Measurements from ENCODE around the gene EFCAB9.

DNA sequence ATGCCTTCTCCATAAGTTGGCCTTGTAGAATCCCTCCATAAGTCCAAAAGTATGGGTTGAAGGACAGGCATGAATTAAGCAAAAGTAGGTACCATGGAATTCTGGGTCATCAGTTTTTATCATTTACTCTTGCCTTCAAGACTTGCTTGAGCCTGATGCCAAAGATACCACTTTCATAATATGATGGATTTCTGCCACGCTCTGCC lies 16.3 kb upstream of the FOXI1 start:
- PRO-cap, result no peak

GRCh38 chr5:170277658-170278347 lies 19.8 kb downstream of the LCP2 start:
- PRO-cap, result no peak

GRCh38 chr5:170288757-170289401 lies 8.7 kb downstream of the LCP2 start:
- PRO-cap, result no peak

- PRO-cap, result no peak
Observed at GRCh38 chr5:170330190-170330434, 32.5 kb upstream of the LCP2 start.

DNA sequence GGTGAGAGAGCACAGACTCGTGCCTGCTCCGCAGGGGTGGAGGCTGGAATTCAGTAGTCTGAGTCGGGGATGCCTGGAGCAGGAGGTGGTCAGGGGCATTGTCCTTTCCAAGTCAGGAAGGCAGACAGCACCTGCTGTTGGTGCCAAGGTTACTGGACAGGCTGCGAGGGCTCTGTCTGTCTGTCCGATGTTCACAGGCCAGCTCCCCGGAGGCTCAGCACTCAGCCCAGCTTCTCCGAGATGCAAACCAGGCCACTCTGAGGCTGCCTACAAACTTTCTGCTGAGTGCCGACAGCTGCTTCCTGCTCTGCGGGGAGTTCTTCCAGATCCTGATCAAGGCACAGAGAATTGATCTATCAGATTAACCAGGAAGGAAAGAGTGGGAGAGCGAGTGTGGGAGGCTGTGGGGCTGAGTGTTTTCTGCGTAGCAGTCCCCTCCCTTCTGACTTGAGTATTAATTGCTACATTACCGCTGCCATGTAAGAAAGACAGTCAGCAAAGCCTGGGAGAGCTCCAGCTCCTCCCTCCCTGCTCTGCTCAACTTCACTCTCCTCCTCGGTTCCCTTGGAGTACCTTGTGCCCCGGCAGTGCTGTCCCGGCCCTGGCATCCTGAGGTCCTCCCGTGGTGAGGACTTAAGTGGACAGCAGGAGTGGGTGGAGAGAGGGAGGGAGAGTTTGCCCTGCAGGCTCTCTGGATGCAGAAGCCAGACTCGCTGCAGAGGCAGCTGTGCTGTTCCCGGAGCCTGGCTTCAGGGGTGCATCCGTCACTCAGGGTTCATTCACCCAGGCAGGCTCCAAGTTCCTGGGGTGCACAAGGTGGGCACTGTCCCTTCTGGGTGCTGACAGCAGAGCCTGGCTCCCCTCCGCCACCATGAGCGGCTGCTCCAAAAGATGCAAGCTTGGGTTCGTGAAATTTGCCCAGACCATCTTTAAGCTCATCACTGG lies 35.9 kb downstream of the KCNMB1 start:
- PRO-cap, result bidirectional peak, plus-strand start at position 482 of the sequence, minus-strand start at position 259 of the sequence

DNA sequence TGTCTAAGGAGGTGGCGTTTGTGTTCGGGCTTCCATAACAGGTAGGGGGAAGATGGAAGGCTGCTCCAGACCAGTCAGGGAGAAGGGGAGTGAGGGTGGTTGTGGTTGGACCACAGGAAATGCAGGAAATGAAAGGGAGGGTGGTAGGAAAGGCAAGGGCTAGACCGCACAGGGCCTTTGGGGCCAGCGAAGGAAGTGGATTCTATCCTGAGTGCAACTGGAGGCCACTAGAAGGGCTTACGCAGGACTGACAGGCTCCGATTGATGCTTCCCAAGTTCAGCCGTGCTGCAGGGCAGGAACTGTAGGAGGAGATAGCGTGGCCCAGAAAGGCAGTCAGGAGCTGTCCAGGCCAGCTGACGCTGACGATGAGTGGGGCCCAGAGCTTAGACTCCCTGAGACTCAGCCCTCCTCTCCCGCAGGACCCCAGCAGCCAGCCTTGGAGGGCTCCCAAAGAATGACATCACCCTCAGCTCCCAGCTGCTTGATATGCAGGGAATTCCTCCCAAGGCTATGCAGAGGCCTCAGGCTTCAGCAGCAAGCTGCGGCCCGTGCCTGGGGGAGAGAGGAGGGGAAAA lies 48.8 kb downstream of the KCNIP1 start:
- PRO-cap, result no peak

DNA sequence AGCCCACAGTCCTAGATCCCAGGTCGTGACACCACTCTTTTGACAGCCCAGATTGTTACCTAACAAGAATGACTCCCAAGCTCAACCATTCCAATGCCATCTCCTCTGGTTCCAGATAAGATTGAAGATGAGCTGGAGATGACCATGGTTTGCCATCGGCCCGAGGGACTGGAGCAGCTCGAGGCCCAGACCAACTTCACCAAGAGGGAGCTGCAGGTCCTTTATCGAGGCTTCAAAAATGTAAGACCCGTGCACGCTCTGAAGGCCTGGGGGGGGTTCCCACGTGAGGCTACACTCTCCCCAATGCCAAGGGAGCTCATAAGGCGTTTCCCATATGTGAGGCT lies 64.9 kb upstream of the GABRP start:
- PRO-cap, result no peak

GRCh38 chr5:171520128-171520680 lies 100.8 kb downstream of the FGF18 start:
- PRO-cap, result no peak

- PRO-cap, result no peak
Observed at GRCh38 chr5:172103923-172104537, 84.0 kb downstream of the STK10 start.

DNA sequence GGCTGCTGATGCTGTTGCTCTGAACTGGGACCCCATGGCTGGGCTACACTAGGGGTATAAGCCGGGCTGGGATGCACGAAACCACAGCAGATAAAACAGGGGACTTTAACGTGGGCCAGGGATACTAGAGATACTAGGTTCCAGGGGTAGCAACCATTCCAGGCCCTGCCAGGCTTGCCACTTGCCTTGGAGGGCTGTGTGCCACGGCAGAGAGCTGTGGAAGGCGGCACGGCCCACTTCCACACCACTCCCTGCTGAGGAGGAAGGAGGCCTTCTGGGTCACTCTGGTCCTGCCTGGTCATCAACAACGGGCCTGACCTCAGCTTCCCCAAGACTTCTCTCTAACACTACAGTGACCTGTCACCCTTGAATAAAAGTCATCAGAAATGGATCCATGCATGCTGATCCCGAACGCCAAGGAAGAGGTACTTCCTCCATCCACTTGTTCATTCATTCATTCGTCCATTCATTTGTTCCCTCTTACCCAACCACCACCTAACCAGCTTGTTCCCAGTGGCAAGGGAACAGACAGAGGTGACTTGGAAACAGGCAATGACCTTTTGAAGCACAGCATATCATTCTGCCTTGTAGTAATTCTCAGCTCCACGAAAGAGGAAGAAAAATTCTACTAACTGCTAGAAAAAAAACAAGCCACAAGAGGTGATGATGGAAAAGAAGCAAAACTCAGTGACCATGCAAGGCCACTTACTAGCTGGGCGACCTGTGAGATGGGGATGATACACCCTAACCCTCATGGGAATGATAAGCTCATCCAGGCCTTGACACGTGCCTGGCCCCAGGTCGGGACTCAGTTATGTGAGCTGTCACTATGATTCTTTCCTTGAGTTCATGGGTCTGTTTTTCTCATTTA lies 58.7 kb downstream of the STK10 start:
- PRO-cap, result no peak

GRCh38 chr5:172147576-172148374 lies 40.2 kb downstream of the STK10 start:
- PRO-cap, result no peak

GRCh38 chr5:172153823-172154341 lies 34.1 kb downstream of the STK10 start:
- PRO-cap, result no peak

- PRO-cap, result no peak
Observed at GRCh38 chr5:172180845-172181408, 7.1 kb downstream of the STK10 start.

GRCh38 chr5:172194007-172194360 lies at the start of gene EFCAB9:
Gene EFCAB9, plus strand, starts transcription at chr5:172194172.
- PRO-cap, result no peak

DNA sequence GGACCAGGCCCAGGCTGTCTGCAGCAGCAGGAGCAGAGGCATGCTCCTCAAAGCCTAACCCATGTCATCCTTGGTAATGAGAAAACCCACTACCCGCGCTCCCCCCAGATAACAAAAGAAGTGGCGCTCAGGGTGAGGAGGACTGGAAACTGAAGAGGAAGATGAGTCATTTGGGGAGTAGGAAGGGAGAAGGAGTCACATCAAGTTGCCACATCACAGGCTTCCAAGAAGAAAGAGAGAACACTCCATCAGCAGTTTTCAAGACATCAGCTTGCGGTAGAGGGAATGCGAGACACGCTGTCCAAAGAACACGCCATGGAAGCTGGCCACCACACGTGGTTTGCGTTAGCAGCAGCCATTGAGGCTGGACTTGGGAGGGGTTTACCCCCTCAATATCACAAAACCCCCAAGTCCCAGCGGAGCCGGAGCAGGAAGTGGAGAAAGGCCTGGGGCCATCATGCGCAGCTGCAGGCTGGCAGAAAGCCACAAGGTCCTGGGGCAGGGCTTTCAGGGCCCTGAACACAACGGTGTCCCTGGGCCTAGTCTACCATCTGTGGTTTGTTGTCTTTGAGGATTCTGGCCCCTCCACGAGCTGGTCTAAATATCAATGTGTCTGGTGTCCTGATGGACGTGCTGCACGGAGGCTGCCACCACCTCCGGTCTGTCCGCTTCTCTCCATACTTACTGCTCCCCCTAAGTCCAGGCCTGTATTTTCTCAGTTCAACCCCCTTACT lies 41.4 kb downstream of the SH3PXD2B start:
- PRO-cap, result unidirectional peak, plus-strand start at position 170 of the sequence

GRCh38 chr5:172646731-172647354 lies 5.8 kb downstream of the NEURL1B start:
- PRO-cap, result no peak

GRCh38 chr5:172697250-172698034 lies 56.4 kb downstream of the NEURL1B start:
- PRO-cap, result unidirectional peak, minus-strand start at chr5:172697586

GRCh38 chr5:172731379-172732156 lies 39.4 kb downstream of the DUSP1 start:
- PRO-cap, result no peak

GRCh38 chr5:172749658-172750493 lies 21.1 kb downstream of the DUSP1 start:
- PRO-cap, result no peak

DNA sequence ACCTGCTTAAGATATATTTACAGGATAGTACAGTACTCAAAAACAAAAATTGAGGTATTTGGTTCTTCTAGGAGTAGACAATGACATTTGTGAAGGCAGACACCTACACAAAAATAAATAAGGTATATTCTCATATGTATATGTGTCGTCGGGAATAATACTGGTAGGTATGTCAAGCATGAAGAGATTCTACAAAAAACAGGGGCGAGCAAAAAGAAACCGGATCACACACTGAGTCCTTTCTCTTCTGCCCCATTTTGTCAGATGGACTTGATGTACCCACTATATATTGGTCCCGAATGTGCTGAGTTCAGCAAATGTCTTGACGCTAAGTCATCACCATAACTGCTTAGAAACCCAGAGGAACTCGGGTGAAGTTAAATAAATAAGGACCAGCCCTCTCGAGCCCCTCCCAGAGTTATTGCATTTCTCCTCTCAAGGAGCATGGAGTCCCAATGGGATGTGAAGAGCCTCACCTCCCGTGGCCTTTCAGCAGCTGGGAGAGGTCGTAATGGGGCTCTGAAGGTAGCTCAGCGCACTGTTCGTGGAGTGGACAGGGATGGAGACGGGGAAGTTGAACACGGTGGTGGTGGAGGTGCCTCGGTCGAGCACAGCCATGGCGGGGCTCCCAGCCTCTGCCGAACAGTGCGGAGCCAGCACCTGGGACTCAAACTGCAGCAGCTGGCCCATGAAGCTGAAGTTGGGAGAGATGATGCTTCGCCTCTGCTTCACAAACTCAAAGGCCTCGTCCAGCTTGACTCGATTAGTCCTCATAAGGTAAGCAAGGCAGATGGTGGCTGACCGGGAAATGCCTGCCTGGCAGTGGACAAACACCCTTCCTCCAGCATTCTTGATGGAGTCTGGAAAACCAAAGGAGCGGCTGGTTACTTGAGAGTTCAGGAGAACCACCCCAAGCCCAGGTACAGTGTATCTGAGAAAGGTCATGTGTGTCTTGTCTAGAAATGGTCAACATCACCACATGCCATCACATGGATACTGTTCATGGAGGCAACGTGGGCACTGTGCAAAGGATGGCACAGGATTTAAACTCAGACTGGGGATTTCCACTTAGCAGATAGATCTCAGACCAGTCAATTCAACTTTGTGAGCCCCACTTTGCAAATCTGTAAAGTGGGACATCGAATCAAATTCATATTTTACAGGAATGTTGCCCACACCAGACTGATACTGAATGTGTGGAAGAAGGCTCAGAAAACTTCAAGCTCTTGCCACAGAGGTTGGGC lies 2.3 kb downstream of the DUSP1 start:
- PRO-cap, result no peak